LHCN-M2 (cell line): ENCODE data around the gene TBX20.

GRCh38 chr7:33554672-33555185 lies 350.6 kb upstream of the BMPER start:
- RAMPAGE, long total RNA: no peak

DNA sequence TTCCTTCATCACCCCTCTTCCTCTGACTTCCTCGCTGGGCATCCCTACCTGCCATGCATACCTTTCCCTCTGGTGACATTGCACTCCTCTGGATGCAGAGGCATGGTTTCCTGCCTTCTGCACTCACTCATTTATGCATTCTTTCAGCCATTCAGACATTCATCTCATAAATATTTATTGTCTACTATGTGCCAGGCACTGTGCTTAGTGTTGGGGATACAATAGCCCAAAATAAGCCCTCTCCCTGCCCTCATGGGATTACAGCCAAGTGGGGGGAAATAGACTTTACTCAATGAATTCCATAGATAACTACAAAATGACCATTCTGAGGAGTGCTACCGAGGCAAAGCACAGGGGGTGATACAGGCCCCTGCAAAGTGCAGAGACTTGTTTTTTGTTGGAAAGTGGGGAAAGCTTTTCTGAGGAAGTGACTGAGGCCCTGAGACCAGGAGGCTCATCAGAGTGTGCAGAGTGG lies 274.6 kb upstream of the BMPER start:
- RAMPAGE, long total RNA: no peak

GRCh38 chr7:35036149-35036601 lies 1.1 kb downstream of the DPY19L1 start:
- RAMPAGE, long total RNA: no peak

DNA sequence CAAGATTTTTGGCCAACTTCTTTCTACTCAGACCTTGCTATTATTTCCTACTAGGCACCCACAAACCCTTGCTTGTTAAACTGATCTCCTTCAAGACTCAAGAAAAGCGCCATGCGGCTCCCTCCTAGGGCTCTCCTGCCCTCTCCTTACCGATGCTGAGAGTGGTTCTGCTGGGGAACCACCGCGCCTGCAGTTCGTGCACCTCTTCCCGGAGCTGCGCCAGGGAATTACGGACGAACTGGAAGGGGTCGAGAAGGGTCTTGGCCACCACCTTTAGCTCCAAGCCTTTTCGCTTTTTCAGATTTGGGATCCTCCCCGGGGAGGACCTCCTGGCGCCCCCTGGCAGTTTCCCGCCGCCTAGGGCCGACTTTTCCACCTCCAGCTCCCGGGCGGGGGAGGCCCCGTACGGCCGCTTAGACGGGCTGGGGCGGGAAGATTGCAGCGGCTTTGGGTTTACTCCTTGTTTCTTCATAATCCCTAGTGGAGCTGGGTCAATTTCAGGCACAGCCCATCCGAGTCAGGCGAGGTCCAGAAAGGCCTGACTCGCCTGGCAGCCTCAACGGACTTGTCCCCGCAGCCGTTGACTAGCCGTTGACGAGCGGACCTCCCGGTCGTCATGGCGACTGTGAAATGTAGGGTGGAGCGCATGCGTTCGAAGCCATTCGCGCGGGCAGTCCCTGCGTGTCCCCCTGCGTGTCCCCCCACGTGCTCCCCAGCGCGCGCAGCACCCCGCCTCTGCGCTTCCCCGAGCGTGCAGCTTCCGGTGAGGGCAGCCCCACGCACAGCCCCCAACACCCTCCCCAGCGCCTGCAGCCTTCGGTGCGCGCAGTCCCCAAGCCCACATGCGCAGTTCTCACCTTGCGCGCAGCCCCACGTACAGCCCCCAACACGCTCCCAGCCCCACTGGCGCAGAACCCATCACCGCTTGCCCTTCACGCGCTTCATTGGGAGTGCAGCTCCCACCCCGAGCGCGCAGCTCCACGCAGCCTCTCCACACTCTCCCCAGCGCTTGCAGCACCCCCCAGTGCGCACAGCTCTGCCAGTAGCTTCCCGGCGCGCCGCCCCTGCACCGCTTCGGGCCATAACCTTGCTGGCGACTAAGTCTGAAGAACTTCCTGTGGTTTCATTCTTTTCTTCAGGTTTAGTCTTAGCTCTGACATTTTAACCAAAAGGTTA lies 67.9 kb downstream of the TBX20 start:
- RAMPAGE, long total RNA: no peak

DNA sequence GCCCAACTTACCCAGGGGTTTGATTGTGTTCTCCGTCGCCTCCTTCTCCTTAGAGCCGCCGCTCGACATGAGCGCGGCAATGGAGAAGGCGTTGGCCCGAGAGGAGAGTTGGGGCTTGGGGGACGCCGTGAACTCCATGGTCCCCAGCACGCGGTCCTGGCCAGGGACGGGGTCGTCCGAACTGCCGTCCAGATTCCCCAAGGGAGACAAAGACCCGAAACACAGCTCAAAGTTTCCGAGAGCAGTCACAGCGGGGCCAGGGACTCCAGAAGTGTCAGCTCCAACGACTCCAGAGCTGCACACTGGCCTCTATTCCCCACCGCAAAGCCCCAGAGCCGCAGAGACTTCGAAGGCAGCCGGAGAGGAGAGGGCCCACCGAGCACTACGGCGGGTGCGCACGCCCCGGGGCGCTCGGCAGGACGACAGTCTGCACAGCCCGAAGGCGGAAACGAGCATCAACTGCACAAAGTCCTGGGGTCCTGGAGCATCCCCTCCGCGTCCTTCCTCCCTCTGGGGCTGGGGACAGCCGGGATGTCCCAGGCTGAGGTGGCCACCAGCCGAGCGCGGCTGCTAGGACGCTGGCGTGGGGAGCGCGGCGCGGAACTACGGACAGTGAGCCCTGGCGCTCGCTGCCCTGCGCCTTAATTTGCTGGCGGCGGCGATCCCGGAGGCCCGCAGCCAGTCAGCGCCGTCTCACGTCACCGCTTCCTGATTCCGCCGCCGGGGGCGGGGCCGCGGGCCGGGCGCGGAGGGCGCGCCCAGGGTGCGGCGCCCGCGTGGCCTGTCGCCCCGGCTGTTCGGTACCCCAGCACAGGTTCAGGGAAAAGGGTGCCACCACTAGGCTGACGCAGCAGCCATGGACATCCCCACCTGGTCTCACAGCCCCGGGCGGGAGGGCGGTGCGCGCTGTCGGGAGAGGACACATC lies at the start of gene TBX20:
TSS of gene TBX20 (minus strand) at position 618 of the 926 bp plus-strand sequence.
- RAMPAGE, long total RNA: no peak

DNA sequence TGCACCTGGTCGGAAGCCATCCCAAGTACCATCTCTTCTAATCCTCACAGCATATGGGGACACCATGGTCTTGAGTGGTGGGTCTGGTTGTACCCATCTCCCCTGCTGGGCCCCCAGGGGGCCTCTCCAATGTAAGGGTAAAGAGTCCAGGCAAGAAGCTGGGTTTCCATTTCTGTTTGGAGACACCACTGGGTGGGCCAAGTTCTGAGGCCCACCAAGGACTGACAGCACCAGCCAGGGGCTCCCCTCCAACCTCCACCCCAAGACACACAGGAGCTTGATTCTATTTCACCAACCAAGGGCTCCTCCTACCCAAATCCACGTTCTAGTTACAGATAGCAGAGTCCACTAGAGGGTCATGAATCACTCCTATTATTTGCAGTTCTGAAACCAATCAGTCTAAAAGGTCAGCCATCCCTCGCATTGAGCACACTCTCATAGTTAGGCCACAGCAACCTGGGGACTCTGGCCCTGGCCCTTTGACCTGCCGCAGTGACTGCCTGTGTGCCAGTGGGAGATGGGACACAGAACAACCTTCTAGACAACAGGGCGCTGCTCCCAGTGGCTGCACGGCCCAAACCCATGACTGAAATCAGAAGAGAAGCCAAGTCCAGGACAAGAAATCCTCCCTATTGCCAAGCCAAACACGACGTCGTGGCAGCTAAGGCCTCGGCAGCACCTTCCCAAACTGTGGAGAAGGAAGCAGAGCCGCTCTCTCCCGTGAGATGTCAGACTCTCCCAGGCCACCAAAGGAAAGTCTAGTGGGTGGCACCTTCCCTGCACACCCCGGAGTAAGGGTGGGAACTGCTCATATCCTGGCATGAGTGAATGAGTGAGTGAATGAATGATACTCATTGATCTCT lies 158.6 kb downstream of the HERPUD2 start:
- RAMPAGE, long total RNA: no peak

DNA sequence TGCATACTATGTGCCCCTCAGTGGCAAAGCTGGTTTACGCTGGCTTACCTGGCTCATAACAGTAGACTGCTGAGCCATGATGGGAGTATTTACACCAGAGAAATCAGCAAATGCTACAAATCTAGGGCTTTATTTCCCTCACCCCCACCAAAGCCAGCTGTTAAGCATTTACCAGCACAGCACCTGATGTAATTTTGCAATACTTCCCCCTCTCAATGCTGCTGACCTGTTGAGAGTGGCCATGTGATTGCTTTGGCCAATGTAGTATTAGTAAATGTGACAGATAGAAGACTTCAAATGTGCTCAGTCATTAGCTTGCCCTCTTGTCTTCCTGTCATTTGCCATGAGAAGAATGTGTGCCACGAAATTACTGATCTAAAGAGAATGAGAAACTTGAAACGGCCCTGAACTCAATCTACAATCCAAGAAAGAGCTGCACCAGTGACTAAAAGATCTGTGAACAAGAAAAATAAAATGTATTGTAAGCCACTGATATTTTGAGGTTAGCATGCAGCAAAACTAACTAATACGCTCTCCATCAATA lies 46.5 kb downstream of the HERPUD2 start:
- RAMPAGE, long total RNA: no peak

DNA sequence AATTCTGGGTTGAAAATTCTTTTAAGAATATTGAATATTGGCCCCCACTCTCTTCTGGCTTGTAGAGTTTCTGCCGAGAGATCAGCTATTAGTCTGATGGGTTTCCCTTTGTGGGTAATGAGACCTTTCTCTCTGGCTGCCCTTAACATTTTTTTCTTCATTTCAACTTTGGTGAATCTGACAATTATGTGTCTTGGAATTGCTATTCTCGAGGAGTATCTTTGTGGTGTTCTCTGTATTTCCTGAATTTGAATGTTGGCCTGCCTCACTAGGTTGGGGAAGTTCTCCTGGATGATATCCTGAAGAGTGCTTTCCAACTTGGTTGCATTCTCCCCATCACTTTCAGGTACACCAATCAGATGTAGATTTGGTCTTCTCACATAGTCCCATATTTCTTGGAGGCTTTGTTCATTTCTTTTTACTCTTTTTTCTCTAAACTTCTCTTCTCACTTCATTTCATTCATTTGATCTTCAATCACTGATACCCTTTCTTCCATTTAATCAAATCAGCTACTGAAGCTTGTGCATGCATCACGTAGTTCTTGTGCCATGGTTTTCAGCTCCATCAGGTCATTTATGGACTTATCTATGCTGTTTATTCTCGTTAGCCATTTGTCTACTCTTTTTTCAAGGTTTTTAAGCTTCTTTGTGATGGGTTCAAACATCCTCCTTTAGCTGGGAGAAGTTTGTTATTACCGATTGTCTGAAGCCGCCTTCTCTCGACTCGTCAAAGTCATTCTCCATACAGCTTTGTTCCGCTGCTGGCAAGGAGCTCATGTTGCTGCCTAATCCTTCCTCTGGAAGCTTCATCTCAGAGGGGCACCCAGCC lies 30.5 kb downstream of the HERPUD2 start:
- RAMPAGE, long total RNA: no peak

DNA sequence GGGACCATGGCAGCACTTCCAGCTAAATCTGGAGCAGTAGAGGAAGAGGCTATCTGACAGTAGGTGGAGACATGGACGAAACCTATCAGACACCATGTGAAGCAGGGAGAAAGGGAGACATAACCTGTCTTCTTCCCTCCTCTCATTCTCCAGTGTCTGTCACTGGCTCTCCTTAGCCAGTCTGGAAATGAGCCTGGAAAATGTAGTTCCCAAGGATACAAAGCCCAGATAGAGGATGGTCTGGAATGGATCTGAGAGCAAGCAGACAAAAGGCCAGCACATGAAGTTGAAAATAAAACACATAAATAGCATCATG lies 33.7 kb upstream of the HERPUD2 start:
- RAMPAGE, long total RNA: no peak

DNA sequence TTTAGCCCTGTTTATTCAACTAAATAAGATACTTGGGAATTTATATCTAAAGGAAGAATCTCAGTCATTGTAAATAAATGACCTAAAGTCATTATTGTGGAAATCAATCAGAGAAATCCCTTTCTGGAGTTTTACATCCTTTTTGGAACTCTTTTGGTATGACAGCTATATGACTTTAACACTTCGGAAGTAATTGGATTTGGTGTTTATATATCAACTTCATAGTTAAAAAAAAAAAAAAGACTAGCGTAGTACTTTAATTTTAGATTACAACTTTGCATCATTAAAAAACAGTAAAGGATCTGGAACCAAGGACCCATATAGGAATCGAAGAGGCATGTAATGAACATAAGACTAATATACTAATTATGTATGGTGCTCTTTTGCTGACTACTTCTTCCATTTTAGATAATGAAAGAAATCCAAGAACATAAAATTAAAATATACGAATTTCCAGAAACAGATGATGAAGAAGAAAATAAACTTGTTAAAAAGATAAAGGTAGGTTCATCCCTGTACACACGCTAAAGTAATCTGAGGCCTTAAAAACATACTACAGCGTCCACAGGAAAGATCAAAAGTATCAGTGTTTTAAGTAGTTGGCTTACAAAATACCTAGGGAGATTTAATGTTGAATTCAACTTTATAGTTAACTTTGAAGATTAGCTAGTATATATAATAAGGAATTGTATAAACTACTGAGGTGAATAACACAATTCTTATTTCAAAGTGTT lies 81.4 kb downstream of the SEPTIN7 start:
- RAMPAGE, long total RNA: no peak

DNA sequence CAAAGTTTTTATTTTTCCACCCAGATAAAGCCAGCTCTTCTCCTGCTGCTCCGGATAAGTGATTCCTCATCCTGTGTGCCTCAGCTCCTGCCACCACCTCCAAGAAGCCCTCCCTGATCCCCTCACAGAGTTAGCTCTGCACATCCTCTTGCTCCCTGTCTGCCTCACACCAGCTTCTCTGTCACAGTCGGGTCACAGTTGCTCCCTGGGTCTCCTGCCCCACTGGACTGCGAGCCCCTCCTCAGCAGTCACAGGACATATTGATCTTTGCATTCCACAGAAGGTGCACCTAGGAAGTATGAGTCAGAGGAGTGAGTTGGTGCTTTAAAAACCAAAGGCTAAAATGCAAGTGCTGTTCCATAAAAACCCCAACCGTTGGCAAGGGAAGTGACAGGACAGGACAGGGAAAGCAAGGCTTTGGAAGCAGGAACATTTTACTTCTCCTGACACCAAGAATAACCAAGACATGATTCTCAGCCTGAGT lies 36.6 kb upstream of the EEPD1 start:
- RAMPAGE, long total RNA: no peak

- RAMPAGE, long total RNA: no peak
Measured at GRCh38 chr7:36127069-36127759, 25.8 kb upstream of the EEPD1 start.

GRCh38 chr7:36129024-36129695 lies 23.9 kb upstream of the EEPD1 start:
- RAMPAGE, long total RNA: no peak

DNA sequence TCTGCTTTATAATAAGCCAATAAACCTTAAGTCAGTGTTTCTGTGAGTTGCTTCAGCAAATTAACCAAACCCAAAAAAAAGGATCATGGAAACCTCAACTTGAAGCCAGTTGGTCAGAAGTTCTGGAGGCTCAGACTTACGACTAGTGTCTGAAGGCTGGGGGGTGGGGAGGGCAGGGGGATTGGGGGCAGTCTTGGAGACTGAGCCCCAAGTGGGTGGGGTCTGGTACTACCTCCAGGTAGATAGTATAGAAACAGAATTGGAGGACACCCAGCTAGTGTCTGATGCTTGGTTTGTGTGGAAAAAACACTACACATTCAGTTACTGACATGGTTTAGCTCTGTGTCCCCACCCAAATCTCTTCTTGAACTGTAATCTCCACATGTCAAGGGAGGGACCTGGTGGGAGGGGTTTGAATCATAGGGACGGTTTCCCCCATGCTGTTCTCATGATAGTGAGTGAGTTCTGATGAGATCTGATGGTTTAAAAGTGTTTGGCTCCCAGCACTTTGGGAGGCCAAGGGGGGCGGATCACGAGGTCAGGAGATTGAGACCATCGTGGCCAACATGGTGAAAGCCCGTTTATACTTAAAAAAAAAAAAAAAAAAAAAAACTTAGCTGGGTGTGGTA lies 19.8 kb downstream of the EEPD1 start:
- RAMPAGE, long total RNA: no peak

DNA sequence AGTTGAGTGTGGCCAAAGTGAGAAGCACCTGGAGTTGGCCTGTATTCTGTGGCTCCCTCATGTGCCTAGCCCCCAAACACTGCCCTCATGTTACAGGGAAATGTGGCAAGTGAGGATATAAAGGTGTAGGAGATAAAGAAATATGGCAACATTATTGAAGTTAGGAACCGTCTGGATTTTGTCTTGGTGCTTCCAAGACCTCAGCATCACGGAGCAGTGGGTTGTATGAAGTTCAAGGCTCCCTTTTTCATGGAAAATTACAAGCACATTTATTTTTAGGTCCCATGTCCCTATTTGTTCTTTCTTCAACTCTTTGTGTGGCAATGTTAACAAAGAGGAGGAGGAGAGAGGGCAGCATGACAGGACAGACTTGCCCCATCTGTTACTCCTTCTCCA lies 28.5 kb downstream of the EEPD1 start:
- RAMPAGE, long total RNA: no peak

DNA sequence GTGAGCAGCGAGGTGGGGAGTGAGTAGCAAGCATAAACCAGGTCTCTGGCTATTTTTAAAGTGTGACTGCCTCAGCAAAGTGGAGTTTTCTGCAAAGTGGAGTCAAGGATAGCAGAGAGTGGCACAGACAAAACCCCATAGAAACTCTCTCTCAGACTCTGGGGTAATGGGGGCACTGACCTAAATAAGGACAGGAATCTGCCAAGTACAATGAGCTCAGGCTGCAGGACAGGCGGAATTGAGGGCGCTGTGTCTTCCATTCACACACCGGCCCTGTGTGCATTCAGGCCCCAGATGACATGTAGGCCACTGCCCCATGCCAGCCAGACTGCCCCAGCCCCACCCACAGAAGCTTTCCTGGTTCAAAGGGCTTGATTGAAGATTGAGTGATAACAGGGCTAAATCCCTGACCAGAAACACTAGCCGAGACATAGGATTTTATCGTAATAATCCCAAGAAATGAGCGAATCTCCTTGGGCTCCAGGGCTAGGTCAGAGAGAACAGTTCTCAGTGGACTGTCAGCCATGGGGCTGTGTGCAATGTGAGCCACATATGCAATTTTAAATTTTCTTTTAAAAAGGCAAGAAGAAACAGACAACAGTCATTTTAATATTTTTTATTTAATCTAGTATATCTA lies 52.8 kb downstream of the EEPD1 start:
- RAMPAGE, long total RNA: no peak

GRCh38 chr7:36210575-36211381 lies 57.7 kb downstream of the EEPD1 start:
- RAMPAGE, long total RNA: no peak

- RAMPAGE, long total RNA: no peak
Measured at GRCh38 chr7:36276459-36277529, 90.2 kb downstream of the MATCAP2 start.

- RAMPAGE, long total RNA: no peak
Measured at GRCh38 chr7:36285404-36286088, 81.5 kb downstream of the MATCAP2 start.

DNA sequence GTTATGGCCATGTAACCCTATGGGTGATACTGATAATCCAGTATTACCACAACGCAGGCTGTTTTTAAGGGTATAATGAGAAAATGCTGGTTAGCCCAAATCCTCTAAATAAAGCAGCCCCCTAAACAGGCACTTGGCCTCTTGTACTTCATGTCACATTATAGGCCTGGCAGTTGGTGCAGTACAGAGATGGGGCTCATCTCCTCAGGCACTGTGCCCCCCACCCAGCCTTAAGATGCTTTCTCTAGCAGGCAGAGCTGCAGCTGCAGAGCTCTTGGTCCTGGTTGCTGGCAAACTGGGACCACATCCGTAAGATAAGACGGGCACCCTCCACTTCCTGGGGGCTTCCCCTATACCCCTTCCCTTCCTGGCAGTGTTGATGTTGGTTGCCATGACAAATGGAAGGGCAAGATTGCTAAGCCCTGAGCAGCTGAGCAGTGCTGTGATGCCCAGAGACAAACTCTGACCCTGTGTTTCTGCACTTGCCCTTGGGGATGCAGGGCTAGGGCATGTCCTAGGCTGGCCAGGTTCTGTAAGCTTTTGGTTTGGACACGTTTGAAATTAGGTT lies 80.9 kb downstream of the MATCAP2 start:
- RAMPAGE, long total RNA: no peak